Breast (tissue), 4 donors: ENCODE data around the genes BRWD1, SH3BGR and FAM3B.

DNA sequence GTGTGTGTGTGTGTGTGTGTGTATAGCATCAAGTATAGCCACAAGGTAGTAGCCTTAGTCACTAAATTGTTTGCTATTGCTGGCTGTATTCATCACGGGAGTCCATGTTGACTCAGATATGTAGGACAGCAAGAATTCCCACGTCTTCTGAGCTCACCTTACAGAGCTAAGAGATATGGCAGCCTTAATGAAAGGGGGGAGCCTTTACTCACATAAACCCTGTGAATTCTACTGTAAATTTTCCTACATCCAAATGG is 9.4 kb downstream of the ETS2 start:
- PRO-cap, 3 experiments: no peak in any of the 3 experiments
- RRBS: no CpG with 5 or more reads among the region's 2 CpGs

GRCh38 chr21:39010501-39011444 is 172.5 kb downstream of the PSMG1 start:
- PRO-cap, 3 experiments: no peak in any of the 3 experiments
- RRBS: no CpG with 5 or more reads among the region's 19 CpGs

- PRO-cap, 3 experiments: no peak in any of the 3 experiments
- RRBS: no CpG with 5 or more reads among the region's 8 CpGs
These were observed 116.0 kb downstream of the PSMG1 start for GRCh38 chr21:39067076-39067748.

- PRO-cap, 3 experiments: no peak in any of the 3 experiments
- RRBS: 53% methylated on average over 4 of the region's 19 CpGs
These were observed 95.3 kb downstream of the PSMG1 start for GRCh38 chr21:39087681-39088564.

DNA sequence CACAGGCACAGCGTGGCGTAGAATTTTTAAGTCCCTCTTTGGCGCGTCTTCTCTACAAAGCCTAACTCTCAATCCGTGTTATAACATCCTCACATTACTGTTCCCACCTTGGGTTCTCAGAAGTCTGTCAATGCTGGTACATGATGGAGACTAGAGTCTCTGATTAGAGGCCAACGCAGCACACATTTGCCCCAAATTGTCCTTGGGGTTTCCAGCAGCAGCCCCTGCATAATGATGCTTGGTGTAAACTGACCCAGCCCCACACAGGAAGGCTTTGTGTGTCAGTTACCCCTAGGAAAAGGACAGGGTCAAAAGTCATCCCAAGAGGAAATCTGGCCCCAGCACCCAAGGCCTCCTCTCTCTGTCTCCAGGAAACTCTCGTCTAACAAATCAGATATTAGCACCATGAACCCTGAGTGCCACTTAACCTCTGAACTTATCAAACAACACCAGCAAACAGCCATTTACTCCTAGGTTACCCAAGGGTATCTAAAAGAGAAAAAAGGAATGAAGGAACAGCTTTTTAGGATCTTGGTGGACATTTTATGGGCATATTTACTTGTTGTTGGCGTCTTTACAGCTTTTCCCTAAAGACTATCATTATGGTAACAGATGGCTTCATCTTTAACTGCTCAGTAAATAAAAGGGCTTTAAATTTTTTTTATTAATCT is 84.5 kb downstream of the PSMG1 start:
- PRO-cap, 3 experiments: no peak in any of the 3 experiments
- RRBS: no CpG with 5 or more reads among the region's 8 CpGs

- PRO-cap, 3 experiments: no peak in any of the 3 experiments
- RRBS: no CpG with 5 or more reads among the region's 2 CpGs
These were observed 26.1 kb upstream of the PSMG1 start for GRCh38 chr21:39209294-39209799.

DNA sequence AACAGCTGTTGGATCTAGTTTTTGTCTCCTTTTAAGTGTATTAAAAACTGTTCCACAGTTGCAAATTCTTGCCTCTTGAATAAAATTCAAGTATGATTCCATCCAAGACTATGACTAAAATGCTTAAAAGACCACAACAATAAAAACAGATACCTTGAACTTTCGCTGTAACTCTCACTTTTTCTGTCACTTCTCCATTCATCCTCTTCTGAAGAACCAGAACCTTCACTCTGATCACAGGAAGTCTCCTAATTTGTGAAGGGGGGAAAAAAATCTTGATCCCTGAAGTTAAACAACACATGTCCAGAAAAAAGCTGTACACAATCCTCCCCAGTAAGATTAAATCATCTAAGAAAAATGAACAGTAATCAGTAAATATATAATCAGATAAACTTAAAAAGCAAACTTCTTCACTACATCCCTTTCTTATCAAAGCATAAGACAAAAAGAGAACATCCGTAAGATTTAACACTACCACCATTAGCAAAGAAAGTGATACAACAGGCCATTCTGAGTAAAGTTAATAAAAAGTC is 55.1 kb upstream of the PSMG1 start:
- PRO-cap, 3 experiments: no peak in any of the 3 experiments
- RRBS: no CpG with 5 or more reads among the region's 2 CpGs

DNA sequence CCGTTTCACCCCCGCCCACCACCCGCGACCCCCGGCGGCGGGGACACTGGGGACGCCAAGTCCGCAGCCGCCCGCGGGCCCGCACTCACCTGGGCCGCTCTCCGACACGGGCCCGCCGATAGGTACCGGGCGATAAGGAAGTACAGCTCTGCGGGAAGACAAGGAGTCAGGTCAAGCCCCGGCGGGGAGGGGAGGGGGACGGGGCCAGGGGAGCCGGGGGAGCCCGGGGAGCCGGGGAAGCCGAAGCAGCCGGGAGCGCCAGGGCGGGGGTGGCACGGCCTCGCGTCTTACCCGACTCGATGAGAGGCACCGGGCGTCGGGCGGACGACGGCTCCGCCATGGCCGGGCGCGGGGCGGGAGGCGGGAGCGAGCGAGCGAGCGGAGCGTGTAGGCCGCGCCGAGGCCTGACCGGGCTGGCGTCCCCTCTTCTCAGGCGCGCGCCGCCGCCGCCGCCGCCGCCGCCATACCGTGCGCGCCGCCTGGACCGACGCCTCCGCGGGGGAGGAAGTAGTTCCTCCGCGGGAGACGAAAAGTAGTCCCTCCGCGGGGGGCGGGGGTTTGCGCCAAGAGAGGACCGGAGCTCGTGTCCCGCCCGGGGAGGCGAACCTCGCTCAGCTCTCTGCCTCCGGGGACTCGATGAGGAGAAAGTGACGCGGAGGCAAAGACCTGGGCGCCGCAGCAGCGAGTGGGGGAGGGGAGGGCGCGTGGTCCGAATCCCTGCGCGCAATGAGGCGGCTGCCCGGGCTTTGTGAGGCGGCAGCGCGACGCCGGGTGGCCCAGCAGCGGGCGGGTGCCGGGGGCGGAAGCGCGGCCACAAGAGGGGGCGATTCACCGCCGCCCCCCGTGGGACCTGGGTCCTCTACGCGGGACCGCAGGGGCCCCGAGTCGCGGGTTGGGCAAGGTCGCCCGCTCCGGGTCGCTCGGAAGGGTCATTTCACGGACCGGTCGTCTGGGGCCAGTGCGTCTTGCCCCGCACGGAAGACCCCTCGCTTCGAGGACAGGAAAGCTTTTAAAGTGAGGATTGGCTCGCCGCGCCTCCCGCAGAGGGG is at the start of gene BRWD1:
BRWD1 (minus strand) TSS at position 481 of the 1,049 bp plus-strand sequence.
- PRO-cap, 3 experiments: peak in 3 of 3 experiments; most common plus-strand start position 749 of the sequence (in 1); most common minus-strand start position 463 of the sequence (in 2)
- RRBS: 1% methylated on average over 59 of the region's 141 CpGs

- PRO-cap, 3 experiments: peak in 1 of 3 experiments; most common plus-strand start chr21:39380838 (in 1); most common minus-strand start chr21:39380792 (in 1)
- RRBS: no CpG with 5 or more reads among the region's 29 CpGs
These were observed 786 bp downstream of the GET1 start for GRCh38 chr21:39380645-39381578.

GRCh38 chr21:39451262-39452442 is at the start of gene SH3BGR:
Gene SH3BGR (plus strand): TSS chr21:39451970.
- PRO-cap, 3 experiments: peak in 3 of 3 experiments; most common plus-strand start chr21:39451905 (in 1); most common minus-strand start chr21:39451669 (in 1)
- RRBS: no CpG with 5 or more reads among the region's 20 CpGs

- PRO-cap, 3 experiments: peak in 1 of 3 experiments; most common minus-strand start chr21:39651359 (in 1)
- RRBS: no CpG with 5 or more reads among the region's 5 CpGs
These were observed 38.5 kb downstream of the B3GALT5 start for GRCh38 chr21:39651193-39651726.

- PRO-cap, 3 experiments: no peak in any of the 3 experiments
- RRBS: no CpG with 5 or more reads among the region's 16 CpGs
These were observed 17.9 kb downstream of the PCP4 start for GRCh38 chr21:39884957-39885657.

- PRO-cap, 3 experiments: no peak in any of the 3 experiments
- RRBS: no CpG with 5 or more reads among the region's 5 CpGs
These were observed 182.0 kb downstream of the PCP4 start for GRCh38 chr21:40049148-40049703.

- PRO-cap, 3 experiments: peak in 1 of 3 experiments; most common minus-strand start chr21:41147269 (in 1)
- RRBS: no CpG with 5 or more reads among the region's 11 CpGs
These were observed 20.9 kb upstream of the BACE2 start for GRCh38 chr21:41147079-41147505.

DNA sequence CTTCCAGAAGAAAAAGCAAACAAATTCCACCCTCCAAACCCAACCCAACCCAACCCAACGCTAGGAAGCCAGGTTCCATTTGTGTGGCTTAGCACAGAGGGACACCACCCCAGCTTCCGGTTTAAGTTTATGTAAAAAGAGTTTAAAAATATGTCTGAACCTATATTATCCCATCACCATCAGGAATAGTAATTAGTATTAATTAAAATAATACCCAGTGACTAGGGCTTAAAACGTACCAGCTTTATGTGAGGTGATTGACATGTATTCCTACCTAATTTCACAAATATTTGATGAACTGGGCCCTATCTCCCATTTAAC is 11.6 kb upstream of the BACE2 start:
- PRO-cap, 3 experiments: no peak in any of the 3 experiments
- RRBS: no CpG with 5 or more reads among the region's 3 CpGs

DNA sequence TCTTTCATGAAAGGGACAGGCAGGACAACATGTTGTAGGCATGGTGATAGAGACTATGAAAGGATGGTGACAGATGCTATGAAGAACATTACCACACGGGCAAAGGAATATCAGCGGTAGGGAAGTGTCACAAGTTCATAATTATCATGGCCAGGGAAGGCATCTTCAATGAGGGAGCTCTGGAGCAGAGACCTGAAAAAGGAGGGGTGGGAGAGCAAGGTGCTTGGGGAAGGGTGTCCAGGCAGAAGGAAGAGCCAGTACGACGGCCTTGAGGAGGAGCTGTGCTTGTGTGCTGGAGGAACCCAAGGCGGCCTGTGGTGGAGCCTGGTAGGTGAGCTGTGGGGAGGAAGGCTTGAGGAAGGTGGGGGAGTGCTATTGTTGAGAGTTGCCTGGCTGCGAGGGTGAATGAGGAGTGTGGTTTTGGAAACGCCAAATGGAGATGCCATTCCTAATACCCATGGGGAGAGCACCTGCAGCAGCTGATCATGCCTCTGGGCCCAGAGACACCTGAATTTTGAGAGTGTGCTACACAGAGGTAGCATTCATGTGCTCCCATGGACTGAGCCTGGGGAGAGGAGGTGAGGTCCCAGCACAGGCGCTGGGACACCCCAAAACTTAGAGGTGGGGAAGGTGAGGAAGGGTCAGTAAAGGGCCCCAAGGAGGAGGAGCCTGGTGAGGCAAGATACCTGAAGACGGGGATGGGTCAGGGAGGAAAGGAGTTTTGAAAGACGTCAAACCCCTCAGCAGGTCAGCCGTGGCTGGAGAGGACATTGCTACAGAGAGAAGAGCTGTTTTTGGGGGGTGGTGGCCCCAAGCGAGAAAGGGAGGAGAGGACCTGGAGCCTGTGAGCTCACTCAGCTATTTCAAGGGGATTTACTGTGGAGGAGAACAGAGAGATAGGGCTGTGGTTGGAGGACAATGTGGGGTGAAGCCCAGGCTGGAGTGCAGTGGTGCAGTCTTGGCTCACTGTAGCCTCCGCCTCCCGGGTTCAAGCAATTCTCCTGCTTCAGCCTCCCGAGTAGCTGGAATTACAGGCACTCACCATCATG is 35.5 kb downstream of the BACE2 start:
- PRO-cap, 3 experiments: no peak in any of the 3 experiments
- RRBS: no CpG with 5 or more reads among the region's 15 CpGs

GRCh38 chr21:41232152-41232476 is 64.2 kb downstream of the BACE2 start:
- PRO-cap, 3 experiments: no peak in any of the 3 experiments
- RRBS: no CpG with 5 or more reads among the region's 8 CpGs

DNA sequence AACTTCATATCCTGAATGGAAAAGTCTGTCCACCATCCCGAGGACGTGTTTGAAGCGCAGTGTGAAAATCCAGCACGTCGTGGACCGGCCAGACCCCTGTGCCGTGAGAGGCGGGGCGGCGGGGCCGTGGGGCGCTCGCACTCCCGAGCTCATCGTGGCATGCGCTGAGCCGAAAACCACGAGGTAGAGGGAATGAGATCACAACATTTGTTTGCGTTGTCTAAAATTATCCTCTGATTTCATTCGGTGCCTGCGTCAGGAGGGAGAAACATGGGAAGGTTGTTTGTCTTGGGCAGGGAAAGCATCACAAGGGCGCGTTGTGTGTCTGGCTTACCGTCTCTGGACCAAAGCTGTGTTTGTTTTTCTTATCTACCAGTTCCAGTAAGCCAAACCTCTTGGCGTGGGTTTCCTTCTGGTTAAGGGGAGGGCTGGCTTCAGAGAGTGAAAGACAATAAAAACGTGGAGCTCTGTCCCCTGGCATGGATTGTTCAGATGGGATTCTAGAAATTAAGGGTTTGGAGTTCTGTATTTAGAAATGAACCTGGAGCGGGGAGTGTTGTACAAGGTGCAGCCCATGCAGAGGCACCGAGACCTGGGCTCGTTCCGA is 69.0 kb upstream of the FAM3B start:
- PRO-cap, 3 experiments: no peak in any of the 3 experiments
- RRBS: no CpG with 5 or more reads among the region's 30 CpGs

DNA sequence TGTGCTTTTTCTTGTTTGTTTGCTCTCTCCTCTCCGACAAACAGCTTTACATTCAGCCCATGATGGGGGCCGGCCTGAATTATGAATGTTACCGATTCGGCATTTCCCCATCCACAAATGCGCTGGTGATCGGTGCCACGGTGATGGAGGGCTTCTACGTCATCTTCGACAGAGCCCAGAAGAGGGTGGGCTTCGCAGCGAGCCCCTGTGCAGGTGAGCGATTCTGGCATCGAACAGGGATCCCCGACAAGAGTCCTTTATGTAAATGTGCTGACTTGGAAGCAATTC is 59.5 kb upstream of the FAM3B start:
- PRO-cap, 3 experiments: no peak in any of the 3 experiments
- RRBS: no CpG with 5 or more reads among the region's 14 CpGs

GRCh38 chr21:41316028-41317354 is at the start of gene FAM3B:
Gene FAM3B (plus strand): TSS chr21:41316801.
- PRO-cap, 3 experiments: peak in 3 of 3 experiments; most common plus-strand start chr21:41316387 (in 2); most common minus-strand start chr21:41316686 (in 2)
- RRBS: 8% methylated on average over 19 of the region's 75 CpGs